ENCODE results near the genes NDEL1, CFAP52 and RCVRN.

GRCh38 chr17:8435754-8436068 is at the start of gene NDEL1:
Gene NDEL1, plus strand, starts transcription at chr17:8435884.
- PRO-cap = bidirectional peak, plus-strand start at chr17:8435902, minus-strand start at chr17:8435708
- RAMPAGE, long total RNA = no peak

- PRO-cap = no peak
- RAMPAGE, long total RNA = no peak
These were observed 1.3 kb downstream of the NDEL1 start for GRCh38 chr17:8437064-8437356.

- PRO-cap = no peak
- RAMPAGE, long total RNA = no peak
These were observed 39.4 kb downstream of the NDEL1 start for GRCh38 chr17:8475119-8475476.

- PRO-cap = no peak
- RAMPAGE, long total RNA = no peak
These were observed 13.3 kb downstream of the PIK3R5 start for GRCh38 chr17:8952016-8952736.

GRCh38 chr17:8961769-8962383 is 3.6 kb downstream of the PIK3R5 start:
- PRO-cap = no peak
- RAMPAGE, long total RNA = no peak

GRCh38 chr17:8963487-8964197 is 1.9 kb downstream of the PIK3R5 start:
- PRO-cap = no peak
- RAMPAGE, long total RNA = no peak

DNA sequence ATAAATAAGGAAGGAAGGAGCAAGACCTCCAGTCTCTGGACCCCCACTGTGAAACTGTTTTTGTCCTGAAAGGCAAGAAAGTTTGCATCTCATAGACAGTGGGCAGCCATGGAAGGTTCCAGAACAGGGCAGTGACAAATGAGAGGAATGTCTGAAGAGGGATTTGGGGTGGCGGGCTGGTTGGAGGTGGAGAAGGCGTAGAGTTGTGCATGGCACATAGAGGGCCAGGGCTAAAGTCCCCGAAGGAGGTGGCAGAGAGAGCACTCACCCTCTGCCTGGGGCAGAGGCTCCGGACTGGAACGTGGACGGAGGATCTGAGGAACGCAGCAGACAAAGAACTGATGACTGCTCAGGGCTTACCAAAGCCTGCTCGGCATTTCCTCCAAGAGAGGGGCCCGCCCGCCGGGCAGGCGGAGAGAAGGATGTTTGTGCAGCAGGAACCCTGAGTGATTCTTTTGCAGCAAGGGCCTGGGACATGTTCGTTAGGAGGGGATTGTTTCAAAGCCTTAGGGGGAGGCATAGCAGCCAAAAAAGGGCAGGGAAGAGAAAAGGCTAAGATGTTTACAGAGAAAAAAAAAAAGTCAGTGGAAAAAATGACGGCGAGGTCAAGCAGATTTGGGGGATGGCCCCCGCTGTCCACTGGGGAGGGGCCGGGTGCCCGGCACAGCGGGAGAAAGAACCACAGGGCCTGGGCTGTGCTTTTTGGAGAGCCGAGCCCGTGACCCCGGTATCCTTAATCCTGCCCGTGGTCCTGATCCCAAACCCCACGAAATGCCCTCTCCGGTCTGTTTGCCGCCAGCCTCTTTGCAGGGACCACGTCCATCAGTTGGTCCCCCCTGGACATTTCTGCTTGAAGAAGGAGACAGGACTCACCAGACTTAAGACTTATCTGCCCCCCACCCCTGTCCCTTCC is 129.2 kb downstream of the NTN1 start:
- PRO-cap = no peak
- RAMPAGE, long total RNA = no peak

DNA sequence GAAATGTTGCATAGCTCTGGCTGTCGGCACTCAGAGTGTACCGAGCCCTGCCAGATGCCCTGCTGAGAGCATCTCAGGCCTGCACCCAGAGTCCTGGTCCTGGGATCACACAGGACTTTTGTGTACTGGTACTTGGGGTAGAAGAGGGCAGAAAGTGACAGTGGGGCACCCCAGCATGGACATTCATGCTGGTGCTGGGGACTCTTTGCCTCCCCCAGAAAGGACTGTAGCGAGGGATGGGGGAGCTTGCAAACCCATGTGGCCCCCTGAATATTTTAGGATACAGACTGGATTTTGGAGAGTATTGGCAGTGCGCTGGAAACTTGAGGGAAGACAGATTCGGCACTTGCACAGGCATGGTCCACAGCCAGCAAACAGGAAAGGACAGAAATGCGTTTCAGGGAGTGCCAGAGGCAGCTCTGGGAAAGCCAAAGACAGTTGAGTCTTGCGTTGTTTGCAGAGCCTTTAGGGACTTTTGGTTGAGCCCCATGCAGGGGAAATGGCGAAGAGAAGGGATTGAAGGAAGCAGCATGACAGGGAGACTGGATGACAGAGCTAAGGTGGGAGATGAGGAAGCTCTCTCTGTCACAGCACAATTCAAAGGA is 162.6 kb downstream of the NTN1 start:
- PRO-cap = no peak
- RAMPAGE, long total RNA = no peak

GRCh38 chr17:9331525-9332033 is 244.0 kb downstream of the STX8 start:
- PRO-cap = no peak
- RAMPAGE, long total RNA = no peak

- PRO-cap = no peak
- RAMPAGE, long total RNA = no peak
These were observed at the start of gene CFAP52 for GRCh38 chr17:9576323-9576778. Gene CFAP52, plus strand, starts transcription at chr17:9576642.

DNA sequence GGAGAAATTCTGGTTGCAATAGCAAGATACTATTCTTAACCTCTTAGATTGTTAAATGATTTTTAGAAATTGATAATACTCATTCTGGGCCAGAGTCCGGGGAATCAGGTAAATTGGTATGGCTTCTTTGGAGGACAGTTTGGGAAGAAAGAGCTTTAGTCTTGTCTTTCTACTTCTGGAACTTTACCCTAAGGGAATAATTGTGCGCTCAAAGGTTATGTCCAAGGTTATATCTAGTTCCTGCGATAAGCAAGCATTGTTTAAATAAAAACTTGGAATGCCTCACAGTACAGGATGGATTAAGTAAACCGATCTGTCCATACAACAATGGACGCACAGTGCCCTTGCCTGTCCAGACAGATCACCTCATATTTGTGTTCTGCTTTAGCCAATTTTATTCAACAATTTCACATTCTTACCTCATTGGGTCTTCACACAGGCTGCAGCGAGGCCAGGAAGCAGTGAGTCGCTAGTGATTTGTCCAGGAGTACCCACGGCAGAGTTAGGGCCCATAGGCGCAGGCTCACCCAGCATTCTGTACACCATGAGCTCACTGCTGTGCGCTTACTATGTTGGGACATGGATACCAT is 39.6 kb downstream of the USP43 start:
- PRO-cap = no peak
- RAMPAGE, long total RNA = no peak

DNA sequence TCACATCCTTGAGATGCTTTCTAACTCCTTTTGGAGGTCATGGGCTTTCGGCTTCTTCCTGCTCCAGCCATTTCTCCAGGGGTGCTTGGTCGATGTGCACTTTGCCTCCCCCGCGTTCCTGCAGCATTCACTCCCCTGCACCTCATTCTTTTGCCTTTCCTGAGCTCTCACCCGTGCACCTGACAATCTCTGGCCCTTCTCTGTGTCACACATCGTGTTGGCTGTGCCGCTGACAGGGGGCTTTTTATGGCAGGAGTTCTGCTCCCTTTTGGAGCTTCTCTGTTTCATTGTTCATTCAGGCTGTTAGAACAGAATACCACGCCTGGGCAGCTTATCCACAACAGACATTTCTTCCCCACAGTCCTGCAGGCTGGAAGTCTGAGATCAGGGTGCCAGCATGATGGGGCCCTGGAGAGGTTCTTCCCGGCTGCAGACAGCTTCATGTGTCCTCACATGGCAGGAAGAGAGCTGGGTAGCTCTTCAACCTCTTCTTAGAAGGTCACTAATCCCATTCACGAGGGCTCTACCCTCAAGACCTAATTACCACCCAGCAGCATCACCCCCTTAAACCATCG is 65.2 kb downstream of the DHRS7C start:
- PRO-cap = no peak
- RAMPAGE, long total RNA = no peak

DNA sequence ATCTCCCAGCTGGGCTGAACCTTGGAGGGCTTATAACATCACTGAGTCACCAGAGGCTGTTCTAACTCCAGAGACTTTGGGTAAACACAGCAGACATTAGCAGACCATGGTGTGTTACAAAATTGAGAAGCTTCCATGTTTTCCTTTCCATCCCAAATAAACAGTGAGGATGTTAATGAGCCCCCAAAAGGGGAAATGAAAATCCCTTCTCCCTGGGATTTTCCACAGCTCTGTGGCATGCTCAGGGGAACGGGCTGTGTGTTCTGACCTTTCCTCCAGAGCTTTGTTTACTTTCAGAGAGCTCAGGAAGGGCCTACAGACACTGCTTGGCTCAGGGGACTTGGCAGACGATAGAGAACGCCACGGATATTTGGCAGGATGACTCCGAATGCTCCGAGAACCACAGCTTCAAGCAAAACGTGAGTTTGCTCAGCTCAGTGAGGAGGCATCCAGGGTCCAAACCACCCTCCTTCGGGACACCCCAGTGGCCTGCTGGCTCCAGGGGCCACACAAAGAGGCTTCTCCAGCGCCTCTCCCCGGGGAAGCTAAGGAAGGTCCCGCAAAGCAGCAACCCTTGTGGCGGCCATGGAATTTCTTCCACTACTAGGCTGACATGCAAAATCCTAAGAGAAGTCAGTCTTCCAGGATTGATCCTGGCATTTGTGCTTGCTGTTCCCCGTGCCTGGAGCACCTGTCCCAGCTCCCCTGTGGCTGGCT is 16.6 kb downstream of the GLP2R start:
- PRO-cap = no peak
- RAMPAGE, long total RNA = no peak

- PRO-cap = no peak
- RAMPAGE, long total RNA = no peak
These were observed at the start of gene RCVRN for GRCh38 chr17:9905090-9905490. Gene RCVRN, minus strand, starts transcription at chr17:9905271.

DNA sequence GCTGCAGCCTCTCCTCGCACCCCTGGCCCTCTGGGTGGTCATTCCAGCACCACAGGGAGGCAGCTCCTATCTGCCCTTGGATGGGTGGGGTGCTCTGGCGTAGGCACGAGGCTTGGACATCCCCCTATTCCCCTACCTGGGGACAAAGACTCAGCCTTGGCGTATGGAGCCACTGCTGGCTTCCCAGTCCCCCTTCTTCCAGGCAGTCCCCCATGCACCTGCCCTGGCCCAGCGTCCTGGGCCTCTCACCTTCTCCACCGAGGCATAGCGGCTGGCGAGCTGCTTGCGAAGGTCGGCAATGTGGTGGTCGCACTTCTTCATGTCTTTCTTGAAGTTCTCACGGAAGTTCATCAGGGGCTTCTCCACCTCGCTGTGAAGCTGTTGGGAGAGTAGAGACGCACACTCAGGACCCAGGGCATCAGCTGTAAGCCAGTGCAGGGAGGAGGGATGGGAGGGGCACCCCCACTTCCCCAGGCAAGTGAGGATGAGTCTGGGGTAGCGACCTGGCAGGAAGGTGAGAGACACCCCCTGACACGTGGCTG is 21.4 kb upstream of the RCVRN start:
- PRO-cap = no peak
- RAMPAGE, long total RNA = no peak

DNA sequence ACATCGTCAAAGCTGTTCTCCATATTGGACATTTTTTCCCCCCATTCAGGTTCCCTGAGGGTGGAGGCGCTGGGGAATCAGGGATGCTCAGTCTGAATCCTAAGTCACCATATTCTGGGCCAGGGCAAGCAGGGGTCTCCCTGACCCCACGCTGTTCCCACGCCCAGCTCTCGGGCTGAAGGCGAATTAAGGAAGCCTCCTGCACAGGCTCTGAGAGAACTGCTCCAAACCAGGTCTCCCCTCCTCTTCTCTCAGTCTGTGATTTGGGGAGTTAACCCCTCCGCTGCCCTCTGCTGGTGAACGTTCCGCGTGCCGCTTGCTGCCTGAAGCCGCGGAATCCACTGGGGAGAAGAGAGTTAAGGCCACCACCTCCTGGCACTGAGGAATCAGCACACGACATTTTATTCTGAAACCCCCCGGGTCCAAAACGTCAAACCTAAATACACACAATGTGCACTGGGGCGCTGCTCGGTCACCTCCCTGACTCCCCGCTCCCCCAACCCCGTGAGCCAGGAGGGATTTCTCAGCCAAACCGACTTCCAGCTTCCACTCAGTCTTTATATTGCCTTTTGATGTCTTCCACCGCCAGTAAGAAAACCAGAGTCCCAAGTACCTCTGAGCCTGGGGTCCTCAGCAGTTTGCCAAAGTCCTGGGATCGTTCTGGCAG is 54.3 kb upstream of the RCVRN start:
- PRO-cap = no peak
- RAMPAGE, long total RNA = no peak

GRCh38 chr17:10019672-10020523 is 114.8 kb upstream of the RCVRN start:
- PRO-cap = no peak
- RAMPAGE, long total RNA = no peak

DNA sequence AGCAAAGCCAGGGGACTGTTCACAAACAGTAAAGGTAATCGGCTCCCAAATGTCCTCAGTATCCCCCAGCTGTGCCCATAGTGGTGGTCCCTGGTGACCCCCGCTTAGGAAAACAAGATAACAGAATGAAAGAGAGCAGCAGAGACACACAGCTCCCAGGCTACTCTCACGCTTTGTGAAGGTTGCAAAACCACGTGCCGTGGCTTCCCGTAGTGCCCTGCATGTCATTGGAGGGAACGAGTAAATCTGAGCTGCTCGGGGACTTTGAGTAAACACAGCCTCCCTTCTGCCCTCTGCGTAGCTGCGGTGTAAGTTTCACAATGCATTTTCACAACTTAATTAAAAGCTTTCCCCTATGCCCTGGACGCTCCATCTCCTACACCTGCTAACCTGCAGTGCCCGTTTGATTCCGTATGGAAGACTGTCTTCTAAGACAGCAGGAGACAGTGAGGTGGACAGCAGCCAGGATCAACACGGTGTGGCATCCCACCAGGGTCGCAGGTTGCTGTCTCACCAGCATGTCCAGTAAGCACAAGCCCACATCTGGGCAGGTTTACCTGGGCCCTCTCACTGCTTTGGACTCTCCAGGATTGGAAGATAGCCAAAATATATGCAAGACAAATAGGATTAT is 116.2 kb upstream of the RCVRN start:
- PRO-cap = no peak
- RAMPAGE, long total RNA = no peak

- PRO-cap = unidirectional peak, plus-strand start at chr17:10040839
- RAMPAGE, long total RNA = no peak
These were observed 135.5 kb upstream of the RCVRN start for GRCh38 chr17:10040555-10040987.

DNA sequence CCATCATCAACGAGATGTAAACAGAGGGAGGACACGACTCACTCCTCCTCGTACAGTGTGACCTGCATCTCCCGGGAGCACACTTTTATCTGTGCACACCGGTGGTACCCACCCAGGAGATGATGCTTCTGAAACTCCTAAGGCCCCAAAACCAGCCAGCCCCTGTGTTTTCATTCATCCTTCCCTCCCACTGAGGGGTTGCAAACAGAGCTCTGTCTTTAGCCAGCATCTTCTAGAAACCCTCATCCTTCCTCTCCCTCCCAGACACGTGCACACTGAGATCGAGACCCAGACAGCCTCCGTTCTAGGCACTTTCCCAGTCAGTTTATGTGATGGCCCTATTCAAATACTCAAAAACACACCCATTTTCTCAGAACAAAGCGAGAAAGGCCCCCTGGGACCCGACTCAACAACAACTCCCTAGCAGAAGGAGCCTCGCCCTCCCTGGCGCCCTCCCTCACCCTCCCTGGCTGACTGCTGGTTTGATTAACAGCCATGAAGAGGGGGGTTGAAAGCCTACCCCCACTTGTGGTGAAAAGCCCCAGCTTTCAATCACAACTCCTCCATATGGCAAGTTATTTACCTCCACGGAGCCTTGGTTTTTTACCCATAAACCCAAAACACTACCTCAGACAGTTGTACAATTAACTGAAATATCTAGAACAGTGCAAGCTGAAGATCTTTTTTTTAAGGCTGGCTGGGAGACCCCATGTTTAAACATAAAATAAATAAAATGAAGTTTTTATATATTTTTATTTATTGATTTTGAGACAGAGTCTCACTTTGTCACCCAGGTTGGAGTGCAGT is 76.1 kb downstream of the GAS7 start:
- PRO-cap = no peak
- RAMPAGE, long total RNA = no peak